Cytotoxic T cell (primary cell): ENCODE measurements around a stretch of chr5.

DNA sequence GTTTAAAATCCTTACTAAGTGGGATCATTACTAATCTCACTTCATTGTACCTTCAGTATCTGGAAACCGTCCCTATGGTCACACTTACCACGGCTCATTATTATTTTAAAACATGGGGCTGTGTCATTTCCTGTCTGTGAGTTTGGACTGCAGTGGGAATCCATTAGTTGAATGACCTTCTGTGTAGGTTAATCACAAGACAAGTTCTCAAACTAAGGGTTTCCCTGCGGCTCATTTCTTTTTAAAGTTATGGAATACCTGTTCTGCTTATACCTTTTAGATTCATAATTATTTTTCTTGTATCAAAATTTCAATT lies 1.1 kb upstream of the NNT start:
- PRO-cap, 2 experiments: no peak in any of the 2 experiments

DNA sequence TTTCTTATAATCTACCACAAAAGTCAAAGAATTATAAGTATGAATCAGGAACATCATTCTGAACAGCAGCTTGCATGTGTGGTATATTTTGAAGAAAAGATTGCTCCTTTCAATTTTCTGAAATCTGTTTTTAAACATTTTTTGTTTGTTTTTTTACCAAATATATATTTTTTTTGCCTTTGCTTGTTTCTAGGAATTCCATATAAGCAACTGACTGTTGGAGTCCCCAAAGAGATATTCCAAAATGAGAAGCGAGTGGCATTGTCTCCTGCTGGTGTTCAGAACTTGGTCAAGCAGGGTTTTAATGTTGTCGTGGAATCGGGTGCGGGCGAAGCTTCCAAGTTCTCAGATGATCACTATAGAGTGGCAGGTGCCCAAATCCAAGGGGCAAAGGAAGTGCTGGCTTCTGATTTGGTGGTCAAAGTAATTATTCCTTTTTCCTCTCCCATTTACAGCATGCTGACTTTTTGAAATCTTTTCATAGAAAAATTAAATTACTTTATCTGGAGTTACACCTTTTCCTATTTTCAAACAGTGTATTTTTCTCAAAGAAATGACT lies 9.8 kb downstream of the NNT start:
- PRO-cap, 2 experiments: no peak in any of the 2 experiments

DNA sequence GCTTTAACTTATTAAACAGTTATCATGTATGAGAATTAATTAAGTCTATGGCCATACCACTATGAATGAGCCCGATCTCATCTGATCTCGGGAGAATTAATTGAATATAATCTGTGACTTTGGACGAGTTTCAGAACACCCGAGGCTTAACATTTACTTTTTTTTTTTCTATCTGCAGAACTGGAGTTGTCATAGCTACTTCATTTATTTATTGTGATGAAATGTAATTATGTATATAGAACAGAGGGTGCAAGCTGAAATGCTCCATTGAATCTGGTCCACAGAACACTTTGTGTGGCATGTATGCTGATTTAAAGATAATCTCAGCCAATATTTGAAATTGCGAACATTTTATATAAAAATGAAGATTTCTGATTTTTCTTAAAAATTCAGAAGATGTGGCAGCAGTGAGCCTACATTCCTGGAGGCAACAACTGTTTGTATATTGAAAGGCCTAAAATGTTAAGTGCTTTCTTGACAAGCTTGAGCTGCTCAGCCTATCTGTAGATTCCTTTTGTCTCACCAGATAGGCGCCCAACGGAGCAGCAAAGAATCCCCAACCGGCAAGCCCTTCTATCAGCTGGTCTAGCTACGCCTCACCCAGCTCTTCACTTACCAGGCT lies 170.8 kb upstream of the MRPS30 start:
- PRO-cap, 2 experiments: no peak in any of the 2 experiments

DNA sequence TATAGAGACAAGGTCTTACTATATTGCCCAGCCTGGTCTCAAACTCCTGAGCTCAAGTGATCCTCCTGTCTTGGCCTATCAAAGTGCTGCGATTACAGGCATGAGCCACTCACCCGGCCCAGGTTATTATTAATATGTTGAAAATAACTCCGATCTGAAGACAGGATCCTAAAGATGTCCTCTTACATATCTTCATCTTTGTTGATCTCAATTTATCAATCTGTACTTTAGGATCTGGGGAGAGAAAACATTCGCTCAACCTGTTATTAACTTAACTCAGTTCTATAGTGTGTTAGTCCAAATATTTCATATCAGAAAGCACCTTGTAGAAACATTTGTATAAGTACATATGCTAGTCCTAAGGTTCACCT lies 248.8 kb downstream of the HCN1 start:
- PRO-cap, 2 experiments: peak in 1 of 2 experiments; most common plus-strand start position 278 of the sequence (in 1)

- PRO-cap, 2 experiments: peak in 2 of 2 experiments; most common plus-strand start chr5:50667860 (in 1); most common minus-strand start chr5:50667995 (in 2)
Observed at GRCh38 chr5:50667702-50668197, 1.3 kb downstream of the PARP8 start.

GRCh38 chr5:50855738-50856047 lies 189.3 kb downstream of the PARP8 start:
- PRO-cap, 2 experiments: no peak in any of the 2 experiments

DNA sequence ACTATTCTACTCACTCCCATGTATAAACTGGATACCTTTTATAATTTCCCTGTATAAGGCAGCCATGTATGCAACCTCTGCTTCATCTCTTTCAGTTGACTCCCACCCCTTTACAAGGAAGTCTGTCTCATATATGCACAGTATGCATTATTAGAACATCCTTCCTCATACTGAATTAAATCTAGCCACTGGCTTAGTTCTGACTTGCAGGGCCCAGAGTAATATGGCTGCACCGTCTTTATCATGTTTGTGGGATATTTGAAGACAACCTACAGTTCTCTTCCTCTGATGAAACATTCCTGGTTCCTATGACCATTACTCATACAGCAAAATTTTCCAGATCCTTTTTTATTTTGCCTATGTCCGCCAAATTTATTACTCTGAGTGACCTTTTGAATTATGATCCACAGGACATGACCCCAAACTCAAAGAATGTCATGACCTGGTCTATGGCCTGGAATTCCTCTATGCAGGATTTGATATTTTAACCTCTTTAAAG lies 76.6 kb upstream of the ITGA1 start:
- PRO-cap, 2 experiments: no peak in any of the 2 experiments

GRCh38 chr5:52727517-52728123 lies 60.1 kb upstream of the ITGA1 start:
- PRO-cap, 2 experiments: no peak in any of the 2 experiments

GRCh38 chr5:52799840-52800635 lies 12.3 kb downstream of the ITGA1 start:
- PRO-cap, 2 experiments: peak in 2 of 2 experiments; most common plus-strand start chr5:52800158 (in 1); most common minus-strand start chr5:52799987 (in 2)

GRCh38 chr5:53911525-53911899 lies 351.1 kb downstream of the NDUFS4 start:
- PRO-cap, 2 experiments: no peak in any of the 2 experiments

DNA sequence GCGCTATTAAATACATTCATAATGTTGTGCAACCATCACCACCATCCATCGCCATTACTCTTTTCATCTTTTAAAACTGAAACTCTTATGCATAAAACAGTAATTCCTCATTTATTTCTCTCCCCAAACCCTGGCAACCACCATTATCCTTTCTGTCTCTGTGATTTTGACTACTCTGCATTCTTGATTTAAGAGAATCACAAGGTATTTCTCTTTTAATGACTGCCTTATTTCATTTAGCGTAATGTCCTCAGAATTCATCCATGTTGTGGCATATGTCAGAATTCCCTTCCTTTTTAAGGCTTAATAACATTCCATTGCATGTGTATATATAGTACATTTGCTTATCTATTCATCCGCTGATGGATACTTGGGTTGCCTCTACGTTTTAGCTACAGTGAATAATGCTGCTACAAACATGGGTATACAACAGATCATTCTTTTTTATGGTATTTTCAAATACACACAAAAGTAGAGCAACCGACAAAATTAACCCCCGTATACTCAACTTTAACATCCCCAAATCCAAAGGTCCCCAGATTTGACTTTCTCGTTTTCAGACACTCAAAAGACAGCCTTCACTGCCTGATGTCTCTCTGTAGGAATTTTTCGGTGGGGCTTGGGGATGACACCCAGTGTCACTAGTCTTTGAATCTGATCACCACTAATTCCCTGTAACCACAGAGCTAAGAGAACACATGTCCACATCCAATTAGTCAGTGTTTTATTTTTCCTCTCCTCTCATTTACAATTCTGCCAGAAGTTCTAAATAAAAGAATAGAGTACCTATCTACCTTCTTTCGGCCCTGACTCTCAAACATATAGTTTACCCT lies 324.8 kb downstream of the ARL15 start:
- PRO-cap, 2 experiments: no peak in any of the 2 experiments

GRCh38 chr5:54094830-54095704 lies 215.3 kb downstream of the ARL15 start:
- PRO-cap, 2 experiments: no peak in any of the 2 experiments

DNA sequence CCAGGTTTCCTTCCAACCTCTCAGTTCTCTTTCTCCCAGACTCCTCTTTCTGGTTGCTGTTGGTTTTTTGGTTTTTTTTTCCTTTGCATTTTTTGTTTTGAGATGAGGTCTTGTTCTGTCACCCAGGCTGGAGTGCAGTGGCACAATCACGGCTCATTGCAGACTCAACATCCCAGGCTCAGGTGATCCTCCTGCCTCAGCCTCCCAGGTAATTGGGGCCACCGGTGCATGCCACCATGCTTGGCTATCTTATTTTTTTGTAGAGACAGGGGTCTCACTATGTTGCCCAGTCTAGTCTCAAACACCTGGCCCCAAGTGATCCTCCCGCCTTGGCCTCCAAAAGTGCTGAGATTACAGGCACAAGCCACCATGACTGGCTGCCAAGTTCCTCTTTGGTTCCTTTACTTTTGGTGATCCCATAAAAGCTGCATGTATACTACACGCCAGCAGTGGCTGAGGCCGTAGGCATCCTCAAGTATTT lies 11.5 kb downstream of the ARL15 start:
- PRO-cap, 2 experiments: no peak in any of the 2 experiments

GRCh38 chr5:54458987-54459267 lies 3.4 kb downstream of the HSPB3 start:
- PRO-cap, 2 experiments: no peak in any of the 2 experiments

GRCh38 chr5:54581228-54581921 lies 63.8 kb downstream of the SNX18 start:
- PRO-cap, 2 experiments: no peak in any of the 2 experiments

GRCh38 chr5:54735847-54736520 lies 218.4 kb downstream of the SNX18 start:
- PRO-cap, 2 experiments: no peak in any of the 2 experiments

DNA sequence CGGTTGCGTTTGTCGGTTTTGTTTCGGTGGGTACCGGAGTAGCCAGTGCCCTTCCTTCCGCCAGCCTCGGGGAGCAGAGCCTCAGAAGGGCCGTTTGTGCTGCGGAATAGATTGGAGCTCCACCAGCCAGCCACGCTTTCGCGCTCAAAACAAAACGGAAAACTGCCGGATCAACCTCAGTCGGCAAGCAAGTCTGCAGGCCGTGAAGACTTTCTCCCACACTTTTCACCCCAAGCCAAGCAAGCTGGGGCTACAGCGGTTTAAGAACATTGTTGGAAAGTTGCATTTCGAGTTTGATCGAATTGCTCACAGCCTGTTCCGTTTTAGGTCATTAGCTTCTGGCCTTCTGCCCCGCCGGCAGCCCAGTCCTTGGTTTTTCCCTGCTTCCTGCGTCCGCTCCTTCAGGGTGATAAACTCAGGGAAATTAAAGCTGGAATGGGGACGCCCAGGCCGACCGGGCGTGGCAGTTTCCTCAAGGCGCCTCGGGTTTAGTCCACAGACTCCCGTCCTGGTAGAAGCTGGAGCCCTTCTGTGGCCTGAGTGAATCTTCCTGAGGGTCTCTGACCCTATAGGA lies 832 bp upstream of the CCNO start:
- PRO-cap, 2 experiments: no peak in any of the 2 experiments

DNA sequence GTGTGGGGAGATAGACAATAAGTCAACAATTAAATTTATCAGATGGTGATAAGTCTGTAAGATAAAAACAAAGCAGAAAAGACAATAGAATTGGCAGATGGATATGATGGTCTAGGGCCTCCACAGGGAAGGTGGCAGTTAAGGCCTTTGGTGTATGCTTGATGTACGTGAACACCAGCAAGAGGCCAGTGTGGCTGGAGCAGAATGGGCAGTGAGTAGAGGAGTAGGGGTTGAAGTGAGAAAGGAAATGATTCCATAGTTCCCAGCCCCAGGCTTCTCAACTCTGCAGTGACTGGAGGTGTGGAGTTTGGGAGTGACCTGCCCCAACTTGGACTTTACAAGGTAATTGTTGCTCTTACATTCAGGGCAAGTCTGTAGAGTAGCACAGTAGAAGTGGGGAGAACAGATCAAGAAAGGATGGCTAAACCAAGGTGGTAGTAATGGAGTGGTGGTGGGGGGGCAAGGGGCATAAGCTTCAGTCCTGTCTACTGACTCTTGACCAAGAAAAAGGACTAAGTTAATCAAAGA lies 111.4 kb downstream of the PLPP1 start:
- PRO-cap, 2 experiments: no peak in any of the 2 experiments

GRCh38 chr5:55438887-55439921 lies 95.6 kb downstream of the PLPP1 start:
- PRO-cap, 2 experiments: no peak in any of the 2 experiments

GRCh38 chr5:55509830-55510087 lies 25.0 kb downstream of the PLPP1 start:
- PRO-cap, 2 experiments: no peak in any of the 2 experiments